Endothelial cell of umbilical vein (primary cell): Measurements from ENCODE around the genes LRRC40, FPGT, LRRC53 and ZZZ3.

- PRO-cap = bidirectional peak, plus-strand start at chr1:67686368, minus-strand start at chr1:67686407; bidirectional peak, plus-strand start at chr1:67686937, minus-strand start at chr1:67686766
CAGE:
- cytosol, long polyA minus RNA = start-site peak on the plus strand at chr1:67686581-67686588, 33 reads; start-site peak on the plus strand at chr1:67687014-67687182, 15 reads
- cytosol, long polyA plus RNA = no peak
- long polyA plus RNA = no peak
- nucleus, long polyA minus RNA = start-site peak on the plus strand at chr1:67686496-67686525, 29 reads; start-site peak on the plus strand at chr1:67686932-67687040, 170 reads; start-site peak on the plus strand at chr1:67687135-67687140, 51 reads
- nucleus, long polyA plus RNA = no peak
Measured at GRCh38 chr1:67686201-67687295, 1.5 kb downstream of the GADD45A start.

GRCh38 chr1:67687595-67688698 lies 2.9 kb downstream of the GADD45A start:
- PRO-cap = unidirectional peak, plus-strand start at chr1:67688547
CAGE:
- cytosol, long polyA minus RNA = start-site peak on the plus strand at chr1:67687892-67687975, 19 reads
- cytosol, long polyA plus RNA = start-site peak on the plus strand at chr1:67687890-67687929, 108 and 250 reads in 2 replicates; start-site peak on the minus strand at chr1:67688006-67688020, 19 and 11 reads in 2 replicates; start-site peak on the plus strand at chr1:67688142-67688167, 18 and 56 reads in 2 replicates
- long polyA plus RNA = no peak
- nucleus, long polyA minus RNA = start-site peak on the plus strand at chr1:67687888-67687893, 29 reads; start-site peak on the plus strand at chr1:67688162-67688185, 25 reads
- nucleus, long polyA plus RNA = start-site peak on the minus strand at chr1:67688011-67688016, 15 and 18 reads in 2 replicates

GRCh38 chr1:67814467-67815132 lies 18.7 kb downstream of the GNG12 start:
- PRO-cap = no peak
CAGE:
- cytosol, long polyA minus RNA = no peak
- cytosol, long polyA plus RNA = no peak
- long polyA plus RNA = no peak
- nucleus, long polyA minus RNA = no peak
- nucleus, long polyA plus RNA = no peak

DNA sequence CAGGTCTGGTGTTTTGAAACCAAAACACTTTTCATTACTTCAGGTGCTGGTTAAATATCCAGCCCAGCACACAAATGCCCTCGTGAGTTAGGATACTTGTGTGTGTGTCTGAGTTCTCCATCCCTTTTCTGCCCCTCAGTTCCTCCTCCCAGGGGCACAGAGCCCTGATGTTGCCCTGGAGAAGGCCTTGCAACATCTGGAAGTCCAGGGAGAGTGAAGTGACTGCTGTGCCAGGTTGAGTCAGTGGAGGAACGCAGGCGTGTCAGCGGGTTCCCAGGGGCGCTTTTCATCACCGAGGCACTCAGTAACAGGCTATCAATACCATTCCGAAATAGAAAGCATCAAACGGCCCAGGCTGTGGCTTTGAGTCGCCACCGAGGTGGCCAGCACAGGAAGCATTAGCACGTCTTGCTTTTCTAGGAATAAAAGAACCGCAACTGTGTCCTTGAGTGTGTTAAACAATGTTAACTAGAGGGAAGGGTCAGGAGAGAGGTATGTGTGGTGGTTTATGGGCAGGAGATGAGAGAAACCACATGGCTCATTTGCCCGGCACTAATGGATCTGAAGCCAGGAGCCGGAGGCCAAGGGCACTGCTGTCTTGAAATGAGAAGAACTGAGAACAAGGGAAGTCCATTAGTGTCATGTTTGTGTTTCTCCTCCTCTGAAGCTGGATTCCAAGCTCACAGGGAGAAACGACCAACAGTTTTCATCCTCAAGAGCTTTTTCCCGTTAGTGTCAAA lies 90.9 kb upstream of the WLS start:
- PRO-cap = no peak
CAGE:
- cytosol, long polyA minus RNA = no peak
- cytosol, long polyA plus RNA = no peak
- long polyA plus RNA = no peak
- nucleus, long polyA minus RNA = no peak
- nucleus, long polyA plus RNA = no peak

DNA sequence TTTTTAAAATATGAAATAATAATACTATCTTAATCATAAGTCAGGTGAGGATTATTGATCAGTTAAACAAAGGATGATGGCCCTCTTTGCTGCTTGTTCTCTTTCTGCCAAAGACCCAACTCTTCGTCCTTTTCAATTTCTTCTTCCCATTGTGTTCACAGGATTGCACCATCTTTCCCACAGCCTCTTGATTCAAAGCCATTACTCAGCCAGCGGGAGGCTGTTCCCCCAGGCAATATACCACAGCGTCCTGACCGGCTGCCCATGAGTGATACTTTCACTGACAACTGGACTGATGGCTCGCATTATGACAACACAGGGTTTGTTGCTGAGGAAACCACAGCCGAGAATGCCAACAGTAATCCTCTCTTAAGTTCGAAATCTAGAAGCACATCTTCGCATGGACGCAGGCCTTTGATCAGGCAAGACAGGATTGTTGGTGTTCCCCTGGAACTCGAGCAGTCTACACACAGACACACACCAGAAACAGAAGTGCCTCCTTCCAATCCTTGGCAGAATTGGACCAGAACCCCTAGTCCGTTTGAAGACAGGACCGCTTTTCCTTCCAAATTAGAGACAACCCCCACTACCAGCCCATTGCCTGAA lies 167.3 kb downstream of the LRRC40 start:
- PRO-cap = no peak
CAGE:
- cytosol, long polyA minus RNA = no peak
- cytosol, long polyA plus RNA = no peak
- long polyA plus RNA = no peak
- nucleus, long polyA minus RNA = no peak
- nucleus, long polyA plus RNA = no peak

GRCh38 chr1:70205127-70206357 lies at the start of gene LRRC40:
Gene LRRC40, minus strand, starts transcription at chr1:70205579.
- PRO-cap = bidirectional peak, plus-strand start at chr1:70205724, minus-strand start at chr1:70205579; bidirectional peak, plus-strand start at chr1:70205935, minus-strand start at chr1:70205974
CAGE:
- cytosol, long polyA minus RNA = start-site peak on the minus strand at chr1:70205551-70205582, 184 reads; start-site peak on the plus strand at chr1:70205712-70205739, 310 reads
- cytosol, long polyA plus RNA = start-site peak on the minus strand at chr1:70205550-70205586, 318 and 641 reads in 2 replicates; start-site peak on the plus strand at chr1:70205688-70205742, 255 and 572 reads in 2 replicates
- long polyA plus RNA = start-site peak on the minus strand at chr1:70205551-70205586, 250 and 310 reads in 2 replicates; start-site peak on the plus strand at chr1:70205688-70205756, 1,437 and 1,422 reads in 2 replicates
- nucleus, long polyA minus RNA = start-site peak on the minus strand at chr1:70205550-70205567, 503 reads; start-site peak on the plus strand at chr1:70205705-70205756, 1,389 reads
- nucleus, long polyA plus RNA = start-site peak on the minus strand at chr1:70205550-70205567, 334 and 522 reads in 2 replicates; start-site peak on the plus strand at chr1:70205688-70205762, 1,136 and 2,421 reads in 2 replicates

DNA sequence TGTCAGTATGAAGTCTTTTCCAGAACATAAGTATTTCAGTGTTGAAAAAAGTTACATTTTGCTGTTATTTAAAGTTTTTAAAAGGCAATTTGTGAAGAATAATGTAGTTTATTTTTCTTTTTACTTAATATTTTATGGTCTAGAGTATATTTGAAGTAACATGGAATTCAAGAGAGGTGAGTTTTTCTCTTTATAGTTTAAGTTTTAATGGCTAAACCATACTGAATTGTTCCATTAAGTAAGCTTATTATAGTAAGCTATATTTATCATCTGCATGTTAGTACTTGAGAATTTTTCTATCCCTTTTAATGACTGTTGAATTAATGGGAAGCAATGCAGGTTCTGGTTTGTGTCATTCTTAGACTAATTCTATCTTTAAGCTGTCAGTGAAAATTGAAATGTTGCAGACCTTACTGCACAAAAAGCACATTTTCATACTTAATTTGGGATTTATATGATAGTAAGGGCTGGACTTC lies 25.8 kb downstream of the SRSF11 start:
- PRO-cap = no peak
CAGE:
- cytosol, long polyA minus RNA = no peak
- cytosol, long polyA plus RNA = no peak
- long polyA plus RNA = no peak
- nucleus, long polyA minus RNA = no peak
- nucleus, long polyA plus RNA = no peak

DNA sequence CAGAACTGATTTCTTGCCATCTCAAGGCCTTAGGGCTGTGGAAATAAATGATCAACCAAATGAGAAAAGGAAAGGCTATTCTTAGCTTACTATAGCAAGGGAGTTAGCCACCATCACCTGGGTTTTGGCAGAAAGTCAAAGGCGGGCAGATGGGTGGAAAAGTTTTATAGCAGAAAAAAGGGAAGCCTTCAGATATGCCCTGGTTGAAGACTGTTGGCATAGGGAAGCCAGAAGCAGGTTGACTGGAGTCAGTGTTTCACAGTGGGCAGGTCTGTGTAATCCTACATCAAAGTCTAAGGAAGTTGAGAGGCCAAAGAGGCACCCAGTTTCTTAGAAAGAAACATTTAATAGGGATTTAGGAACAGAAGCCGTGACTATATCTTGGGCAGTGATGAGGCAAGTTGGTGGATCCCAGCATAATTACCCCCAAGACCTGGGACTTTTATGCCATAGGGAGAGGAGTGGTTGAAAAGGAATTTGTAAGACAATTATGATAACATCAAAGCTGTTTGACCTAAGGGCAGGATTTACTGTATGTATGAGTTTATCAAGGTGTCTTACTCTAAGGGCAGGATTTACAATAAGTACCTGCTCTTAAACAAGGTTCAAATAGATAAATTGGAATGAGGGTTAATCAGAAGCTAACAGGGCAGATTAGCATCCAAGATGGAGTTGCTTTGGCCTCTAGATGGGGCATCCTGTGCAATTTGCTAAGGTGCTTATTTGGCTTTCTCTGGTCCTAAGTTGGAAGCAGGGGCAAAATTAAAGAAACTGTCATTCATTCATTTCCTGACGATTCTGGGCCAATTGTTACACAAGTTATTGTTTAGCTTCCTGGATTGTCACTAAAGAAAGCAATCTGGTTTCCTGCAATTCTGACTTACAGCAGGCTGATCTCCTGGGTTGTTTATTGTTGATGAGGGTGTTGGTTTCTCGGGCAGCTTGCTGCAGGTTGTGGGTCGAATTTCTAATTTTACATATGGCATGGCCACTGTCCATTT lies 30.0 kb downstream of the CTH start:
- PRO-cap = no peak
CAGE:
- cytosol, long polyA minus RNA = no peak
- cytosol, long polyA plus RNA = no peak
- long polyA plus RNA = no peak
- nucleus, long polyA minus RNA = no peak
- nucleus, long polyA plus RNA = no peak

- PRO-cap = no peak
CAGE:
- cytosol, long polyA minus RNA = no peak
- cytosol, long polyA plus RNA = no peak
- long polyA plus RNA = no peak
- nucleus, long polyA minus RNA = no peak
- nucleus, long polyA plus RNA = no peak
Measured at GRCh38 chr1:71073955-71074512, 6.8 kb downstream of the ZRANB2 start.

- PRO-cap = bidirectional peak, plus-strand start at chr1:74198242, minus-strand start at chr1:74198061; bidirectional peak, plus-strand start at chr1:74198519, minus-strand start at chr1:74198452
CAGE:
- cytosol, long polyA minus RNA = start-site peak on the plus strand at chr1:74198264-74198279, 21 reads
- cytosol, long polyA plus RNA = no peak
- long polyA plus RNA = start-site peak on the plus strand at chr1:74198239-74198321, 779 and 649 reads in 2 replicates
- nucleus, long polyA minus RNA = start-site peak on the minus strand at chr1:74198145-74198150, 6 reads; start-site peak on the plus strand at chr1:74198240-74198343, 1,166 reads
- nucleus, long polyA plus RNA = no peak
Measured at GRCh38 chr1:74197695-74198816, at the start of gene FPGT. Gene FPGT, plus strand, starts transcription at chr1:74198242.

DNA sequence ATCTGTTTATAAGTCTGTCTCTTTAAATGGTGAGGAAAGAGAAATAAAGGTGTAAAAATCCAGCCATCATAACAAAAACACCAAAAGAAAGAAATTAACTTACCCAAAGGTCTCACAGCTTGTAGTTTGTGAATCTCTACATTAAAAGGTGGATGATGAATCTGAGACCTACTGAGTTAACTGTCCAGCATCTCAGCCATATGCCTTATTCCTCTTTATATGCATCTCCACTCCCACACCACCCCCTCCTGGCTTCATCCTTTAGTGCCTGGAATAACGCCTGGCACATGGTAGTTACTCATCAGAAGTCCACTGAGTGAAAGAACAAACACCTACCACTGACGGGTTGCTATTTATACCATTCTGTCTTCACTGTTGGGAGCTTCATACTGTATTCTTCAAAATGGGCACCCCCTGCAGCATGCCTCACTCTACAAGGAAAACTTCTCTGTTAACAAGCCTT lies at the start of gene LRRC53:
Gene LRRC53, minus strand, starts transcription at position 189 of the 463 bp plus-strand sequence.
- PRO-cap = no peak
CAGE:
- cytosol, long polyA minus RNA = no peak
- cytosol, long polyA plus RNA = no peak
- long polyA plus RNA = no peak
- nucleus, long polyA minus RNA = no peak
- nucleus, long polyA plus RNA = no peak

GRCh38 chr1:74594221-74594591 lies 79.4 kb downstream of the ERICH3 start:
- PRO-cap = no peak
CAGE:
- cytosol, long polyA minus RNA = no peak
- cytosol, long polyA plus RNA = no peak
- long polyA plus RNA = no peak
- nucleus, long polyA minus RNA = no peak
- nucleus, long polyA plus RNA = no peak

DNA sequence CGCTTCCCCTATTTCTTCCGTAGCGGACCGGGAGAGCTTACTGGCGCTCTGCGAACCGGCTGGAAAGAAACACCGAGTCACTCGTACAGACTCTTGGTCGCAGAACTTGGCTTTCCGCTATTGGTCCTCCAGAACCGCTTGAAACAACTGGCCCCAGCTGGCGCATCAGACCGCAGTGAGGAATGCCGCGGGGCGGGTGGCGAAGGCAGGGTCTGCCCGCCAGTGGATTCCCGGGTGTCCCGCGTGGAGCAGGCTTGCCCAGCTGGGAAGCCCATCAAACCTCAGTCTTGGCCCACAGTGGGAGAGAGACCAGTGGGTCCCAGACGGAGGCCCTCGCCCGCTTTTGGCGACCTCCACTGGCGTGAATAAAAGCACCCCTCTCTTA lies 4.0 kb upstream of the LHX8 start:
- PRO-cap = no peak
CAGE:
- cytosol, long polyA minus RNA = no peak
- cytosol, long polyA plus RNA = no peak
- long polyA plus RNA = no peak
- nucleus, long polyA minus RNA = no peak
- nucleus, long polyA plus RNA = no peak

- PRO-cap = no peak
CAGE:
- cytosol, long polyA minus RNA = no peak
- cytosol, long polyA plus RNA = no peak
- long polyA plus RNA = no peak
- nucleus, long polyA minus RNA = no peak
- nucleus, long polyA plus RNA = no peak
Measured at GRCh38 chr1:75677456-75677847, 47.1 kb upstream of the ACADM start.

DNA sequence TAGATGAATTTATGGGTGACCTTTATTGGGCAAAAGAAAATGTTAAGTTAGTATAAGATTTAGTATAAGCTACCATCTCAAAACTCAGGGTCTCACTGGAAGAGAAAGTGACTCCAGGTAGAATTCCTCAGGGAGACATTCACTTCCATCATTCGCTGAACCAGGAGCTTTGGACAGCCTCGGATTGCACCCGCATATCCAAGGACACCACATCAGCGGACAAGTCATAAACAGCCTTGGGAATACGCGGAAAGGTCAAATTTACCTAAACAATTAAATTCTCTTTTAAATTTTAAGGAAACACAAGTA lies 686 bp upstream of the ACADM start:
- PRO-cap = no peak
CAGE:
- cytosol, long polyA minus RNA = no peak
- cytosol, long polyA plus RNA = no peak
- long polyA plus RNA = no peak
- nucleus, long polyA minus RNA = no peak
- nucleus, long polyA plus RNA = no peak

DNA sequence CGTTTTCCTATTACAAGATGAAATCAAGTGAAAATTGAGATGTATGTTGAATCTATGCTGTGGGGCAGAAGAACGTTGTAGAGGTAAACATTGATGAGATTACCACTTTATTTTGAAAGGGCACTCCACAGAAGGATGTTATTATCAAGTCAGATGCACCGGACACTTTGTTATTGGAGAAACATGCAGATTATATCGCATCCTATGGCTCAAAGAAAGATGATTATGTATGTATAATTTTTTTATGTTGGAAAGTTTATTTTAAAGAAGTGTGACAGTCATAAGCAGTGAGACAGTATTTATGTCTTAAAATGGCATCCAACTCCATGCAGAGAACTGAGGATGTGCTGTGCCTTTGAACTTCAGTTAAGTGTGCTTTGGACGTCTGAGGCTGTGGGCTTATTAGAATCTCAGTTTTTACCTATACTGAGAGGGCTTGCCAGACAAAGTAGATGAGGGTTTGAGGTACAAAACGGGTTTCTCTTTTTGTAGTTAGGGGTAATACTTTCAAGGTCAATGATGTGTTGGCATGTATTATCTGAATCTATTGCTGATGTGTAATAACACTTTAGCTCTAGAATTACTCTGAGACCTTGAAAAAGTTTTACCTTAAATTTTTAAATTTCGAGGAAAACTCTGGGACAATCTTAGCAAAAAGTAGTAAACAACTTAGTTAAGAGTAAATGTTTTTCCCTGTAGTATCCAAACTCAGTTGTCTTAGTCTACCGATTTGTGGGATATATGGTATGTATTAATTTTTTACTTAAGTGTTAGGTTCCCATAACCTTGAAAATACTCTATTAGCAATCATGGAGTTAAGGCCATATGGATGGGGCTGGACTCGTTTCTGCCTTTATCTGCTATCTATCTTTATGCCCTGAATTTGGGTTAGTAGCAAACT lies 1.6 kb downstream of the RABGGTB start:
- PRO-cap = no peak
CAGE:
- cytosol, long polyA minus RNA = no peak
- cytosol, long polyA plus RNA = no peak
- long polyA plus RNA = no peak
- nucleus, long polyA minus RNA = no peak
- nucleus, long polyA plus RNA = no peak

DNA sequence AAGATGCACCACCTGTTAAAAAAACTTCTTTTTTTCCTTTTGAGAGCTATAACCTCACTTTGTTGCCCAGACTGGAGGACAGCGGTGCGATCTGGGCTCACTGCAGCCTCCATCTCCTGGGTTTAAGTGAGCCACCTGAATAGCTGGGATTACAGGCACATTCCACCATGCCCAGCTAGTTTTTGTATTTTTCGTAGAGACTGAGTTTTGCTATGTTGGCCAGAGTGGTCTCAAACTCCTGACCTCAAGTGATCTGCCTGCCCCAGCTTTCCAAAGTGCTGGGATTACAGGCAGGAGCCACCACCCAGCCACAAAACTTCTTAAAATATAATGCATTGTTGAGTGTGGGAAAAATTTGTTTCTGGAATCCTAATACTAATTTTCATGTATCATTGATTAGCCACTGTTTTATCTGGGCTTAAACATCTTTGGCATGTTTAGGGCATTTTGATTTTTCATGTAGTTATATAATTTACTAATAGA lies 2.3 kb downstream of the RABGGTB start:
- PRO-cap = no peak
CAGE:
- cytosol, long polyA minus RNA = no peak
- cytosol, long polyA plus RNA = no peak
- long polyA plus RNA = no peak
- nucleus, long polyA minus RNA = no peak
- nucleus, long polyA plus RNA = no peak

GRCh38 chr1:76106013-76106619 lies 31.6 kb downstream of the ST6GALNAC3 start:
- PRO-cap = no peak
CAGE:
- cytosol, long polyA minus RNA = no peak
- cytosol, long polyA plus RNA = no peak
- long polyA plus RNA = no peak
- nucleus, long polyA minus RNA = no peak
- nucleus, long polyA plus RNA = no peak

DNA sequence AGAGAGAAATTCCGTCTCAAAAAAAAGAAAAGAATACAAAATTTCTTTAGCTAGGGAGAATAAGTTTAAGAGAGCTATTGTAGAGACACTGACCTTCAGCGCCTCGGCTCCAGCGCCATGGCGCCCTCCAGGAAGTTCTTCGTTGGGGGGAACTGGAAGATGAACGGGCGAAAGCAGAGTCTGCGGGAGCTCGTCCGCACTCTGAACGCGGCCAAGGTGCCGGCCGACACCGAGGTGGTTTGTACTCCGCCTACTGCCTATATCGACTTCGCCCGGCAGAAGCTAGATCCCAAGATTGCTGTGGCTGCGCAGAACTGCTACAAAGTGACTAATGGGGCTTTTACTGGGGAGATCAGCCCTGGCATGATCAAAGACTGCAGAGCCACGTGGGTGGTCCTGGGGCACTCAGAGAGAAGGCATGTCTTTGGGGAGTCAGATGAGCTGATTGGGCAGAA lies 167.6 kb upstream of the ST6GALNAC5 start:
- PRO-cap = no peak
CAGE:
- cytosol, long polyA minus RNA = no peak
- cytosol, long polyA plus RNA = no peak
- long polyA plus RNA = no peak
- nucleus, long polyA minus RNA = no peak
- nucleus, long polyA plus RNA = no peak

- PRO-cap = bidirectional peak, plus-strand start at chr1:77682723, minus-strand start at chr1:77682647
CAGE:
- cytosol, long polyA minus RNA = start-site peak on the minus strand at chr1:77682647-77682668, 26 reads
- cytosol, long polyA plus RNA = no peak
- long polyA plus RNA = start-site peak on the minus strand at chr1:77682634-77682658, 44 and 27 reads in 2 replicates
- nucleus, long polyA minus RNA = start-site peak on the minus strand at chr1:77682643-77682683, 275 reads
- nucleus, long polyA plus RNA = no peak
Measured at GRCh38 chr1:77681911-77682839, at the start of gene ZZZ3. Gene ZZZ3, minus strand, starts transcription at chr1:77682658.